Skeletal muscle satellite cell (primary cell): ENCODE results near the genes HSD17B14, CGB8, CGB7 and PPFIA3.

DNA sequence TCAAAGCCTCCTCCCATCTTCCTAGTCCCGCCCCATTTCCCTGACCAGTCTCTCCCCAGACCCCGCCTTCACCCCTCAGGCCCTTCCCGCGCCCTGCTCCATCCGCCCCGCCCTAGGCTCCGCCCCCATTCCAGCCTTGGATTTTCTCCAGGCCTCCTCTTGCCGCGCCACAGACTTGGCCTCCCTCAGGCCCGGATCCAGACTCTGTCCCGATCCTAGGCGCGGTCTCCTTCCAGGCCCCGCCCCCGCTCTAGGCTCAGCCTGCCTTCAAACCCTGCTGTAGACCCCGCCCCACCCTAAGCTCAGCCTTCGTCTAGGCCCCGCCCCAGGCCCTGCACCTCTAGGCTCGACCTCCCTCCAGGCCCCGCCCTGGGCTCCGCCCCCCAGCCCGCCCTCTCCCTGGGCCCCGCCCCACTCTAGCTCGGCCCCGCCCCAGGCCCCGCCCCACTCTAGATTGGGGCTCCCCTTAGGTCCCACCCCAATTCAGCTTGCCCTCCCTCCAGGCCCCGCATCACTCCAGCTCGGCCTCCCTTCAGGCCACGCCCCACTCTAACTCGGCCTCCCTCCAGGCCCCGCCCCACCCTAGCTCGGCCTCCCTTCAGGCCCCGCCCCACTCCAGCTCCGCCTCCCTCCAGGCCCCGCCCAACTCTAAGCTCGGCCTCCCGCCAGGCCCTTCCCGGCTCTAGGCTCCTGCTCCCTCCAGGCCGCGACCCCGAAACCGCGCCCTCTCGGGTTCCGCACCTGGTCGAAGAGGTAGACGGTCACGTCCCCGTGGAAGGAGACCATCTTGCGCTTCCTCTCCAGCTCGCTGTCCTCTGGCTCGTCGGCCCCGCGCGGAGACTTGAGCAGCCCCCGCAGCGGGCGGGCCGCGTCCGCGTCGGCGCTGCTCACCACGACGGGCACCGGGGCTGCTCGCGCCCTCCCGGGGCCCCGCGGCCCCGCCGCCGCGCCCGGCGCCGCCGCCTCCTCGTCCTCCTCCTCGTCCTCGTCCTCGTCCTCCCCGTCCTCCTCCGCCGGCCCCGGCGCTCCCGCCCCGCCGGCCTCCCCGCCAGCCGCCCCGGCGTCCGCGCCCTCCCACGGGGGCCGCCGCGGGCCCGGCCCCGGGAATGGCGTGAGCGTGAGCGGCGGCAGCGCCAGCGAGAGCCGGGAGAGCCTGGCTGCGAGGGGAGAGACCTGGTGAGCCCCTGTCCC lies 18.3 kb downstream of the LMTK3 start:
- CAGE, long polyA plus RNA = no peak

DNA sequence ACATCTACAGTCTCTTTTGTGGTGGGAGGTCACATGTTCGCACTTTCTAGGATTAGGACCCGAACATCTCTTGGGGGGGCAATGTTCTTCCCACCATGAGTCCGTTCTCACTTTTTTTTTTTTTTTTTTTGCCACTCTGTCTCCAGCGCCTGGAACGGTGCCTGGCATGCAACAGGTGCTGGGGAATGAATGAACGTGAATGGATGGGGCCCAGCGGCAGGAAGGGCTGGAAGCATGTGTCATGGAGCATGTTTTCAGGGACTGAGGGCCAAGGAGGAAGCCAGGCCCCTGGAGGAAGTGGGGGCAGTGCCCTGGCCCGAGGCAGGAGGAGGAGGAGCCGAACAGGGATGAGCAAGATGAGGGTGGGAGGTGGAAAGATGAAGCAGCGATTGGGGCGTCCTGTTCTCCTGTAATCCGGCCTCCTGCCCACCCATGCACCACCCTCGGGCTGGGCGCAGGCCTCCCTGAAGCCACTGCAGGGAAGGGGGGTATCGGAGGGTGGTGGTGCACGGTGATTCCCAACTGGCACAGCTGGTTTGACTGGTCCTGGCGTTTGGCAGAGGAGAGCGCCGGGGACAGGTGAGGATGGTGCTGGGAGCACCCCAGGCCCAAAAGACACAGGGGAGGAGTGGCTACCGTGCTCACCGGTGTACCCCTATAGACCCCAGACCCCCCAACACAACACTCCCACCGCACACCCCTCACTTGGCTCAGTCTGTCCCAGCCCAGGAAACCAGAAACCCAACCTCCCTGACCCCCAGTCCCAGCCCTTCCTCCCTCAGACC lies 8.7 kb upstream of the SULT2B1 start:
- CAGE, long polyA plus RNA = no peak

DNA sequence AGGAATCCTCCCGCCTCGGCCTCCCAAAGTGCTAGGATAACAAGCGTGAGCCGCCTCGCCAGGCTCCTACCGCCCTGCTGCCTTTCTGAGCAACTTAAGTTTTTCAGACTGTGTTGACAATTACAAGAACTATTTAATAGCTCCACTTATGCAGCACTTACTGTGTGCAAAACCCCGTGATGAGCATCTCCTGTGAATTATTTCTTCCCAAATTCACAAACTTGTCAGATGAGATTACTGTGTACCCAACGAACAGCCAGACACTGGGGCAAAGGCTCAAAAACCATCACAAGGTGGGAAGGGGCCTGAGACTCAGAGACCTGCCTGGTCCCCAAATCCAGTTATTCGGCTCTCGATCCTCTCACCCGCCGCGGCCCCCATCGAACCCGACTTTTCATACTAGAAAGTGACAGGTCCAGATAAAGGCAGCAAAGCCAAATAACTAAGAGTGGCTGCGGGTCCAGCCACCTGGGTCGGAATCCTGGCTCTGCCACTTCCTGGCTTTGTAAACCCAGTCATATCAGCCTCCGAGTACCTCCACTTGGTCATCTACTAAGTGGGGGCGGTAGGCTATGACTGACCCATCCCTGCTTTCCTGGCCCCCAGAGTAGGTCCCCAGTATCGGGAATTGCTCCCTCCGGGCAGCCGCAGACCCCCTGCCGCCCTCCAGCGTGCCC lies 441 bp downstream of the RPL18 start:
- CAGE, long polyA plus RNA = no peak

DNA sequence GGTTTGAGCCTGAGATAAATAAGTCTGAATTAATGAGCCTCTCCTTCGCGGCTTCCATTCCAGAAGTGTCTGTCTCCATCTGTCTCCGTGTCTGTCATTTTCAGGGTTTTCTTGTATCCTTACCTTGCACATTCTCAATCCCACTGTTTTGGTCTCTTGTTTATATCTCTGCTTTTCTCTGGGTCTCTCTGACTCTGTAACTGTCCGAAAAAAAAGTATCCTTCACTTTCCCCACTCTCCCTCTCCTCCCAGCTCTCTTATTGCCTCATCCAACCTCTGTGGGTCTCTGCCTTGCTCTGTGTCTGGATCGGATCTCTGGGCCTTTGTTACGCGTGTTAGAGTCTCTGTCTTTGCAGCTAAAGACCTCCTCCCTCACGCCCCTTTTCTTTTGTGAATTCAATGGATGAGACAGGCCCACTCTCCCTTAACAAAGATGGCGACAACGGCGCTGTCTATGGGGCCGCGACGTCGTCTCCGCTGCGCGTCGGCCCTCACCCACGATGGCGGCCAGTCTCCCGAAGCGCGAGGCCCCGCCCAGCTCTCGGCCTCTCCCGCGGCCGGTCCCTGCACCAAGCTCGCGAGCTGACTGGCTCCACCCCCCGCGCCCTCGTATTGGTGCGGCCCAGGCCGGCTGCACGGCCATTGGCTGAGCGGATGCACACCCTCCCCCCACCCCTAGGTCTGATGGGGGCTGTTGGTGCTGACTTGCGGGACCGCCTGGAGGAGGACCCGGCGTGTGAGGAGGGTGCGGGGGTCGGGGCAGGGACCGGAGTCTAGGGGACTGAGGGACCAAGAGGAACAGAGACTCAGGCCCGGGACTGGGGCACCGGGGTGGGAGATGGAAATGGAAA lies 4.6 kb downstream of the SPHK2 start:
- CAGE, long polyA plus RNA = no peak

GRCh38 chr19:48627146-48628004 lies 8.1 kb downstream of the SPHK2 start:
- CAGE, long polyA plus RNA = no peak

DNA sequence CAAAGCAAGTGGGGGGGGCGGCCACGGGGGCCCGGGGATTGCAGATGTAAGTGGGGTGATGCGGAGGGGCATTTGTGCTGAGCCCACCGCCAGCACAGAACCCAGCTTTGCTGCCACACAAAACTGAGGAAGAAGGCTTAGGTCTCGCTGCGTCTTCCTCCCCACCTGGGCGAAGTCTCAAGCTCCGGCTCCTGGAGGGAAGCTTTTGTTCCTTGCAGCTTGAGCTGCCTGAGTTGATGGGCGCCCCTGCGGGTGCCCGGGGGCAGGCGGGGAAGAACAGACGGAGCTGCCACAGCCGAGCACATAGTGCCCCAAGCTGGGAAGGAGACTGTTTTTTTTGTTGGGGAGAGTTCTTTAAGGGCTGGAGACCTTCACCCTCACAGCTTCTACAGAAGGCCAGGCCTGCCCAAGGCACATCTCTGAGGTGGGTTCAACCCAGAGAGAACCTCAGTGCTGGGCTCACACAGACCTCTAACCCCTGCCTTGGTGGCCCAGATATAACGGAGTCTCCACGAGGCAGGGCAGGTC lies 1.6 kb upstream of the NTN5 start:
- CAGE, long polyA plus RNA = no peak

GRCh38 chr19:48720178-48721395 lies 1.1 kb upstream of the MAMSTR start:
- CAGE, long polyA plus RNA = no peak

GRCh38 chr19:48793322-48793667 lies 17.5 kb downstream of the BCAT2 start:
- CAGE, long polyA plus RNA = no peak

- CAGE, long polyA plus RNA = no peak
These were observed 7.6 kb upstream of the BCAT2 start for GRCh38 chr19:48818203-48818957.

DNA sequence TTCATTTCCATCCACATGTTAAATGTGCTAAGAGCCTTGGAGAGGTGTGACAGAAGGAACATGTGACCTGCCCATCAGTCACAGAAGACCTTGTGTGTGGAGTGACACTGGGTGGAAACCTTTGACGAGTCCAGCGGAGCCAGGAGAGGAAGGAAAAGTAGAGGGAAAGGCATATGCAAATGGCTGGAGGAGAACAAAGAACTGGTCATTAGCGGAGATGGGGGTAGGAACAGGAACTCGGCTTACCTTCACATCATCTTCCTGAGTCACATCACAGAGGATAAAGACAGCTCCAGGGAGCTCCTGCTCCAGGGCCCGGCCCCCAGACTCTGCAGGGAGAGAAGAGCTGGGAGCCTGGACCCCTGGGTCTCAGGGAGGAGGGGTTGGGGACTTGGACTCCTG lies 2.3 kb downstream of the HSD17B14 start:
- CAGE, long polyA plus RNA = no peak

- CAGE, long polyA plus RNA = no peak
These were observed at the start of gene HSD17B14 for GRCh38 chr19:48835538-48836773. HSD17B14 (minus strand) TSS chr19:48836491.

DNA sequence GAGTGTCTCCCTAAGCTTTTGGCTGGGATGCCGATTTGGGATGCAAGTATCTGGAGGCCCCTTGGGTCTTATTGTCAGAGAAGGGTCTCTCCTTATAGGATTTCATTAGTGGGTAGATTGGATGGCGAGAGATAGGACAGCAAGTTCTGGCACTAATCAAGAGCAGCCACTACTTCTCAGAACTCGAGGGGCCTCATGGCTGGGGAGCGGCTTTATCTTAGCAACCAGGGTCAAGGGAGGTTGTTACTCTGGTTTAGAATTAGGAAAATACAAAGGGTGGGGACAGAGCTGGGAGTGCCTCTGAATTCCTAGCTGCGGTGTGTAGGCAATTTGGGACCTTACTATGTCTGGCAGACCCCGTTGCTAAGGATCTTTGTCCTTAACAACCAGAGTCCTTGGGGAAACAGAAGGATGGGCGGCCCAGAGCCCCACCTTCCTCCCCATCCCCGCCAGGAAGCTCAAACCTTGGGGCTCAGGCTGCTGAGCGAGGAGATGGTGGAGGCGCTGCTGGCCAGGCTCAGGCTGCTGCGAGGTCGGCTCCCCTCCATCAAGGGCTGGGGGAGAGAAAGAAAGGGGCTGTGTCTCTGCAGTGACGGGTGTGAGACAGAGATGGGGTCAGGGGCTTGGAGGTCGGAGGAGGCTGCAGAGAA lies 1.2 kb downstream of the PLEKHA4 start:
- CAGE, long polyA plus RNA = no peak

DNA sequence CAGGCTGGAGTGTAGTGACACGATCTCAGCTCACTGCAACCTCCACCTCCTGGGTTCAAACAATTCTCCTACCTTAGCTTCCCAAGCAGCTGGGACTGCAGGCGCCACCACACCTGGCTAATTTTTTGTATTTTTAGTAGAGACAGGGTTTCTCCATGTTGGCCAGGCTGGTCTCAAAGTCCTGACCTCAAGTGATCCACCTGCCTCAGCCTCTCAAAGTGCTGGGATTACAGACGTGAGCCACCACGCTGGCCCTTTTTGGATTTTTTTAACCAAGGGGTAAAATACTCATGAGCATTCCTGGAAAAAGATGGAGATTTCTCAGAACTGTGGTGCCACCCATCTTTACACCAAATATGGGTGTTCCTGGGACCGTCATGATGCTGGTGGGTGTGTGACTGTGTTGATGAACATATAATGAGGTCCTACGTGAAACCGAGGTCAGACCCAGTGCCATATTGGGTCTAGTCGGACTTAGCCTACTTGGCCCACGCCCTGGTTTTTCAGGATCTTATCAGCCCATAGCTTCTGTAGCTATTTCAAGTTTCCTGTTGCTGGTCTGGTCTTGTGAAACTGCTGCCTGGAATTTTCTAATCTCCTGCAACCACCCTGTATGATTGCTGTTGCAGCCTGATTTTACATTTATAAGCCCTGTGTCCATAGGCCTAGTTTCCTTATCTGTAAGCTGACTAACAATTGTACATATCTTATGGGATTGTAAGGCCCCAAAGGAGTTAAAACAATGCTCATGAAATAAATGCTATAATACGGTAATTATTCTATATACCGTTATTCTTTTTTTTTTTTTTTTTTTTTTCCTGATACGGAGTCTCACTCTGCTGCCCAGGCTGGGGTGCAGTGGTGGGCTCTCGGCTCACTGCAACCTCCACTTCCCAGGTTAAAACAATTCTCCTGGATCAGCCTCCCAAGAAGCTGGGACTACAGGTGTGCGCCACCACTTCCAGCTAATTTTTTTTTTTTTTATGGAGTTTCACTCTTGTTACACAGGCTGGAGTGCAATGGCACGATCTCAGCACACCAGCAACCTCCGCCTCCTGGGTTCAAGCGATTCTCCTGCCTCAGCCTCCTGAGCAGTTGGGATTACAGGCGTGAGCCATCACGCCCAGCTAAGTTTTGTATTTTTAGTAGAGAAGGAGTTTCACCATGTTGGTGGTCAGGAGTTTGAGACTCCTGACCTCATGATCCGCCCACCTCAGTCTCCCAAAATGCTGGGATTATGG lies 6.5 kb downstream of the PPP1R15A start:
- CAGE, long polyA plus RNA = no peak

GRCh38 chr19:48907658-48908132 lies 7.6 kb downstream of the NUCB1 start:
- CAGE, long polyA plus RNA = no peak

DNA sequence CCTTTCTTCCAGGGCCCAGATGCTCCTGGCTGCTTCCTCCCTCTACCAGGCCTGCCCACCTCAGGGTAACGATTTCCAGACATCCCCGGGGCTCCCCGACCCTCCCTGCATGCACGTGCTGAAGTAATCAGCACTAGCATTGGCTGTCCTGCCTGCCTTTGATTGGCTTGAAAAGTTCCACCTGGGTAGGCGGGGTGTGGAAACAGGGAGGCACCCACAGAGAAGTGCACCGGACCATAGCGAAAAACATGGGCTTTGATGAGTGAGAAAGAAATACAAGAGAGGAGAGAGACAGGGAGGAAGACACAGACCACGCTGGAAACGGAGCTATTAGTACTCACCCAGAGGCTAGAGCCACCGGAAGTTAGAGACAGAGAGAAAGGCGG lies 529 bp upstream of the ENSG00000268655 start:
- CAGE, long polyA plus RNA = no peak

DNA sequence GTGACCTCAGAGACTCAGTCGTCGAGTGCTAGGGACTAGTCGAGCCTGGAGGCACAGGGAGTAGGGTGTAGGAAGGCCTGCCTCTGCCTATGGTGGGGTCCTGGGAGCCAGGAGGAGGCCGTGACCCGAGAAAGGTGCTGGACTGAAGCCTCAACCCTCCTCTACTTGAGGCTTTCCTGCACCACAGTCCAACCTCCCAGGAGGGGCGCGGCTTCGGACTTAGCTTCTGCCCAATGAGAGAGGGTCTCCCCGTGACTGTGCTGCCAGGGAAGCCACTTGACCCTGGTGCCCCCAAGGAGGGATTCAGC lies at the start of gene CGB8:
TSS of gene CGB8 (minus strand) at position 149 of the 308 bp plus-strand sequence.
- CAGE, long polyA plus RNA = no peak

DNA sequence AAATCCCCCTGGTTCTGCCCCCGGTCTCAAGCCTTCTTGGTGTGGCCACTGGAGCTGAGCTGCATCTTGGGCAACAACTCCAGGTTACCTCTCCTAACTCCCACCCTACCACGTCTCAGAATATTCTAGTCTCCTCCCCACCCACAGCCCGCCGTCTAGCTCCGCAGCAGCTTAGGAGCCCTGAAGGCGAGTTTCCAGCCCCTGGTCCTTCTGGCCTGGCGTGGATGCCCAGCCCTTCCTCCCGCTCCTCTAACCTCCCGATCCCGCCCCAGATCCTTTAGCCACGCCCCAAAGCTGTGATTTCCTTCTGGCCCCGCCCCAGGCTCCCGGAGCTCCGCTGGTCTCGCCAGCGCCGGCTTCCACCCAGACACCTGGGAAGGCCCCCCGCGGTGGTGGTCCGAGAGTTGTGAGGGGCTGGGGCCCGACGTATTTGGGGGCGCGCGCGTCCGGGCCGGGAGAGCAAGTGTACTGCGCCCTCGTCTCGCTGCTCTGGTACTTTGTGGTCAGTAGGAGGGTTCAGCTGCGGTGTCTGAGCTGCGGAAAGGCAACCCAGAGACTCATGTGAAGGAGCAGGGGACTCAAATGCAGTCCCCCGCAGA lies at the start of gene CGB7:
TSS of gene CGB7 (minus strand) at position 226 of the 599 bp plus-strand sequence.
- CAGE, long polyA plus RNA = no peak

DNA sequence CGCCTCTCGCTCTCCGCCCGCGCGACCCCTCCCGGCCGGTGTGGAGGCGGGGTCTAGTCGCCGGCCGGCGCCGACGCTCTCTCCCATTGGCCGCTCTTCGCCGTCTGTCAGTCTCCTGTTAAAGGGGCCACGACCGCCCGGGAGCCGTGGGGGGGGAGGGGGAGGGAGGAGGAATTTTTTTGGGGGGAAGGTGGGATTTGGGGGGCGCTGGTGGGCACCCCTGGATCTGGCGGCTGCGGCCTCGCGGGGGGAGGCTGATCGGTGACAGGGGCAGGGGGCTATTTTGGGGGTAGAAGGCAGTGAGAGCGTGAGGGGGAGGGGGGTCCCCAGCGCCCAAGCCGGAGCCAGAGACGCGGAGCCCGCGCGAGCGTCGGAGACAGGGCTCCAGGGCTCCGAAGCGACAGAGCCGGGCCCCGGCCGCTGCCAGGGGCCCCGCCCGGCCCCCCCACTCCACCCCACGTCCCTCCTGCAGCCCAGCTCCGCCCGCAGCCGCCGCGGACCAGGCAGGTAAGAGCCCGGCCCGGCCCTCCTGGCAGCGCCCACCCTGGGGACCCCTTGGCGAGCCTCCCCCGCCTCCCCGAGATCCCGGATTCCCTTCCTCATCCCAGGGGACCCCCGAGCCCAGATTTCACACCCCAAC lies at the start of gene PPFIA3:
TSS of gene PPFIA3 (plus strand) at position 329 of the 640 bp plus-strand sequence.
- CAGE, long polyA plus RNA = no peak

DNA sequence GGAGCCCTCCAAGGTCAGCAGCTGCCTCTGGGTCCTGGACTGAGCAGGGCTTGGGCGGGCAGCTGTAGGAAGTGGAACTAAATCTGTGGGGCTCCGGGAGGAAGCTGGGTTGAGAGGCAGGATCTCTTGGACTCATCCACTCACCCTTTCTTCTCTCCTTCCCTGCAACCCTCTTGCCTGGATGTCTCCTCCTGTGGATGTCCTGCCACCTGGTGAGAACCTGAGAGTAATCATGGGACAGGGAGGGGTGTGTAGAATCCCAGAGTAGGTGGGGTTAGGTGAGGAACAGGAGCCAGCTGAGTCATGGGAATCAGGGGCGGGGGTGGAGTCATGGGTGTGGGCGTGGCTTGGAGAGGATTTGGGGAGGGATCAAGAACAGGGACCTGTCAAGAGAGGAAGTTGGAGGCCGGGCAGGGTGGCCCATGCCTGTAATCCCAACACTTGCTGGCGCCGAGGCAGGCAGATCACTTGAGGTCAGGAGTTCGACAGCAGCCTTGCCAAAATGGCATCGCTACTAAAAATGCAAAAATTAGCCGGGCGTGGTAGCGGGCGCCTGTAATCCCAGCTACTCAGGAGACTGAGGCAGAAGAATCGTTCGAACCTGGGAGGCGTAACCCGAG lies 16.7 kb downstream of the PPFIA3 start:
- CAGE, long polyA plus RNA = no peak

DNA sequence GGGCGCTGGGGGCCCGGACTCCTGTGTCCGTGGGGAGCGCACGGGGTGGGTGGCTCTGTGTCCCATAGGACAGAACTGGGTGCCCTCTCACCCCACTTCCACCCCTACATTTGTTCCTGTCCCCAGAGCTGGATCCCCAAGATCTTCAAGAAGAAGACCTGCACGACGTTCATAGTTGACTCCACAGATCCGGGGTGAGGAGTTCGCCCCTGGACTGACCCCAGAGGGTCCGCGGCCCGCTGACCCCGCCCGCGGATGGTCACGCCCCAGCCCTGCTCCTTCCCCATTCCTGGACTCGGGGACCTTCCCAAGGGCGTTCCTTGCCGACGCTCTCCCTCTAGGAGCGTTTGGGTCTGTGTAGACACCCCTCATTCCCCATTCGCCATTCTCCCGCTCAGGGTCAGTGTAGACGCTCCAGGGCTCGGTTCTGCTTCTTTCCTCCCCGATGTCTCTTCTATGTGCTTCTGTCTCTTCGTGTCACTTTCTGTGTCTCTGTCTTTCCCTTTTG lies 528 bp downstream of the TRPM4 start:
- CAGE, long polyA plus RNA = no peak